AG04449 (cell line): ENCODE data around the genes BCOR and DDX3X.

- RRBS, result no CpG with 5 or more reads among the region's 26 CpGs
Measured at GRCh38 chrX:39771789-39773030, 325.5 kb downstream of the BCOR start.

- RRBS, result no CpG with 5 or more reads among the region's 20 CpGs
Measured at GRCh38 chrX:39936817-39937803, 160.6 kb downstream of the BCOR start.

DNA sequence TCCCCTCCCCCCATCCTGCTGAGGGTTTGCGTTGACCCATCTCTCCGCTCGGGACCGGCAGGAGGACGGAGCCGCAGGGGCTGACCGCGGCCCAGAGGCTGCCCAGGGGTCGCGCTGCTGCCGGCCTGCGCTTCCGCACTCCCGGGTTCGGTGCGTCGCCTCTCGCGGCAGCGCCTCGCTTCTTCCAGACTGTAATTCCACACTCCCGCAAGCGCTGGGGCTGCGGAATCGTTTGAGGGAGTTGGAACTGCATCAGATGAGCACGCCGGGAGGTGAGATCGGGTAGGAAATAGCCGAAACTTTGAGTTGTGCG lies 88.3 kb downstream of the BCOR start:
- RRBS, result 12% methylated on average over 8 of the region's 30 CpGs

GRCh38 chrX:40061944-40063243 lies 35.4 kb downstream of the BCOR start:
- RRBS, result no CpG with 5 or more reads among the region's 52 CpGs

GRCh38 chrX:40087629-40088467 lies 9.9 kb downstream of the BCOR start:
- RRBS, result no CpG with 5 or more reads among the region's 15 CpGs

DNA sequence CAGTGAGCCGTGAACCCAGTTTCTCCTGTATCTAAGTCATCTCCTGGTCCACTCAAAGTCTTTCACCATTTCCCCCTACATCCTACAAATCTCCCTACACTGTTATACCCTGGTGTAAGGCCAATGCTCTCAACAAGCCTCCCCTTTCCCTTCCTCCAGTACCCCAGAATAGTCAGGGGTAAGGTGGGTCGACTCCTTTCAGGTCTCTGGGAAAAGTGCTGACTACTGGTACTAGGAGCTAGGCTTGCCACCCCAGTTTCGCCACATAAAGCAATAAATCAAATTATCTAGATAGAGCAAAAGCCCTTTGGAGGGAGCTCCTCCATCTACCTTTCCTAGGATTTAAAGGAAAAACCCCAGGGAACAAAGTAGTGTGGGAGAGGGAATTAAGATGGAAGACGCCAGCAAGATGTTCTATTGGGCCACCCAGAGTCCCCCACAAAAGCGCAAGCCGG lies 8.2 kb downstream of the BCOR start:
- RRBS, result no CpG with 5 or more reads among the region's 6 CpGs

DNA sequence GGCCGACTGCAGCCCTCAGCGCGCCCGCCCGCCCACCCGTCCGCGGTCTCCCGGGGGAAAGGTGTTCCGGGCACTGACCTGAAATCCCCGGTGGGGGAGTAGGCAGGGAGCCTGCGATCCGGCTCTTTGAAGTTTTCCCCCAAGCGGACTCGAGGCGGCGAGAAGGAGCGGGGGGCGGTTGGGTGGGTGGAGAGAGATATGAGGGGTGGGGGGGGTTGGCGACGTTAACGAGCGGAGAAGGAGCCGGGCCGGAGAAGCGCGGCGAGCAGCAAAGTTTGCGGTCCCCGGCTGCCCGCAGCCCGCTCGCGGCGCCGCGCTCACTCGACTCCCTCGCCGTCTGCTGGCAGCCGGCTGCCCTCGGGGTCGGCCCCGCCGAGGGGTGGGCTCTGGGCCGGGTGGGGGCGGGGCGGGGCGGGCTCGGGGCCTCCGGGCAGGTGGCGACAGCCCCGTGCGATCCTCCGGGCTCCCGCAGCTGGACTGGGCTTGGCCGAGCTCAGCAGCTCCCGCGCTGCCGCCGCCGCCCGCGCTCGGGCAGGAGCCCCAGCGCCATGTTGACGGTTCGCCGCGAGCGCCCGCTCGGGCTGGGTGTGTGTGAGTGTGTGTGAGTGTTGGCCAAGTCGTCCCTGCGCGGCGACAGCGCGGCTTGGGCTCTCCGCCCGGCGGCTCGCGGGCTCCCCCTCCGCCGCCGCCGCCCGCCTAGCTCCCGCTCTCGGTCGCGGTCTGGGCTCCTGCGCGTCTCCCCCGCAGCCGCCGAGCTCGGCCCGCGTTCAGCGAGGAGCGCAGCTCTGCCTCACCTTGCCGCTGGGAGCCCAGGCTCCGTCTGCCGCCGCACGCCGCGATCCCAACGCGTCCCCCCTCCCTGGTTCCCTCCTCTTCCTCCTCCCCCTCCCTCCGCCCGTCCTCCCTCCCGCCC lies at the start of gene BCOR:
Gene BCOR (minus strand): TSS at position 822 of the 913 bp plus-strand sequence.
- RRBS, result 1% methylated on average over 29 of the region's 115 CpGs

DNA sequence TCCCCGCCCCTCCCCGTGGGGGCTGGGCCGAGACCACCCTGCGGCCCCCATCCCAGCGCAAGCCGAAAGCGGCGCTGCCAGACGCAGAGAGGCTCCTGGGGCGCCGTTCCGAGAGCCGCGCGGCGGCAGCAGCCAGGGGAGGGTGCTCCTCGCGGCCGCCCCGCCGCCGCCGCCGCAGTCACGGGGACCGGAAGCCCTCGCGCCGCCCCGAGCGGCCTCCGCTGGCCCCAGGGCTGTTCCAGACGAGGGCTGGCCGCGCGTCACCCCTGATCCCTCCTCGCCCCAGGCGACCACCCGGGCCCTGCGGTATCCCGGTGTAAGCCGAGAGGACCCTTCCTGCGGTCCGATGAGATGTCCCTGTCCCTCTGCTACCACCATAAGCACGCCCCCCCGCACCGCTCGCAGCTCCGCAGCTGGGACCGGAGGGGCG lies 7.4 kb upstream of the BCOR start:
- RRBS, result 0% methylated on average over 3 of the region's 51 CpGs

- RRBS, result no CpG with 5 or more reads among the region's 2 CpGs
Measured at GRCh38 chrX:40127100-40127524, 29.4 kb upstream of the BCOR start.

DNA sequence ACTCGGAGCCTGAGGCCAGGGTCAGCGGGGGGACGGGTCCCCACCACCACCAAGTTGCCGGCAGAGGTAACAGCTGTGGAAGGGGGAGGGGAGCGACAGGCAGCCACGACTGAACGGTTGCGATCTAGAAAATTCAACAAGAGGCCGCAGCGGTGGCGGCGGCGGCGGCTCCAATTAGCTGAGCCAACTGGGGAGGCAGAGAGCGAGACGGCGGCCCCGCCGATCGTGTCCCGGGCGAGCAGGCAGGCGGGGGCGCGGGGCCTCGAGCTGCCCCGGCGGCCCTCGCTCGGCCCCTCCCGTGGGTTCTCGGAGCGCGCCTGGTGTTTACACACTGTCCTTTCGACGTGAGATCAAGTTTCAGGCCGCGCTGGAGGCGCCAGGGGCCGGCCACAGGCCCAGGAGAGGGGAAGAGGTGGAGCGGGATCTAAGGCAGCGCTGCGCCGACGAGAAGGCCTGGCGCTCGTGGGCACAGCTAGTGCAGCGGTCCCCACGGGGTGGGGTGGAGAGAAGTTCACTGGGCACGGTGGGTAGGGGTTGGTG lies 53.9 kb upstream of the BCOR start:
- RRBS, result 70% methylated on average over 7 of the region's 50 CpGs

DNA sequence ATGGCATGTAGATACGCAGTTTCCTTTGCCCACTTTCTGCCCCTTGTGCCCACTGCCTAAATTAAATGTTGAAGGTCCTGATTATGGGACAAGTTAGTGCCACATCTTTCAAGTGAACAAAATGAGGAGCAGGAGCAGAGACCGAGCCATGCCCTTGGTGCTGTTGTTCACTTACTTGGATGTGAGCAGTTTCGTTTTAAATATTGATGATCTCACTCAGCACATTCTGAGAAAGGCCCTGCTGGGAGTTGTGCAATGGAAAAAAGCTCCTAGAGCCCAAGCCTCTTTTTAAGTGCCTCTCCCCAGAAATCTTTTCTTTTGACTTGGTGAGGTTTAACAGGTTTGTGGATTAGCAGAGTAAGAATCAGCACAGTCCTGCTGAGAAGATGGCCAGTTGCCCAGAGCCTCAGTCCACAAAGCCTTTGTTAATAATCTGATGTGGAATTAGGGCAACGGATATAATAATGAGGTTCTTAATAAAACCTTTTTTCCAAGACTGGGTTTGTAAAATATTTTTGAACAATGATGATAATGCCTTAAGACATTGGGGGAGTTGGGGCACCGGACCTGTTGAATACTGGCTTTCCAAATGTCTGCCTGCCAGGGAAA lies 157.5 kb upstream of the ATP6AP2 start:
- RRBS, result no CpG with 5 or more reads among the region's 5 CpGs

- RRBS, result no CpG with 5 or more reads among the region's 22 CpGs
Measured at GRCh38 chrX:40539038-40540035, 41.4 kb upstream of the ATP6AP2 start.

GRCh38 chrX:40663870-40664213 lies 16.5 kb upstream of the CXorf38 start:
- RRBS, result no CpG with 5 or more reads among the region's 2 CpGs

DNA sequence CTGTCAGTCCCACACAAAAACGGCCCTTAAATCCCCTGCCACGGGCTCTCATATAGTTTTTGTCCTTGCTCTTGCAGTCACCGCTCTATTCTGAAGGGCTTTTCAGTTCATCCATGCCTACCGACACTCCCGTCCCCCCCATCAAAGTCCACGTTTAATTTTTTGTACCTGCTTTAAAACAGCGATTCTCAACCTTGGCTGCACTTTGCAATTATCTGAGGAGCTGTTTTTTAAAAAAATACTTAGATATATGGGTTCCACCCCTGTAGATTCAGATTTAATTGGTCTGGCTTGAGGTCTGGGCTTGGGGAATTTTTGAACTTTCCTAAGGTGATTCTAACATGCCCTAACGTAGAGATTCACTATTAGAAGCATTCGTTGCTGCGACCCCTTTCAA lies 998 bp upstream of the MED14 start:
- RRBS, result no CpG with 5 or more reads among the region's 10 CpGs

GRCh38 chrX:40755244-40755999 lies 20.1 kb upstream of the MED14 start:
- RRBS, result no CpG with 5 or more reads among the region's 9 CpGs

DNA sequence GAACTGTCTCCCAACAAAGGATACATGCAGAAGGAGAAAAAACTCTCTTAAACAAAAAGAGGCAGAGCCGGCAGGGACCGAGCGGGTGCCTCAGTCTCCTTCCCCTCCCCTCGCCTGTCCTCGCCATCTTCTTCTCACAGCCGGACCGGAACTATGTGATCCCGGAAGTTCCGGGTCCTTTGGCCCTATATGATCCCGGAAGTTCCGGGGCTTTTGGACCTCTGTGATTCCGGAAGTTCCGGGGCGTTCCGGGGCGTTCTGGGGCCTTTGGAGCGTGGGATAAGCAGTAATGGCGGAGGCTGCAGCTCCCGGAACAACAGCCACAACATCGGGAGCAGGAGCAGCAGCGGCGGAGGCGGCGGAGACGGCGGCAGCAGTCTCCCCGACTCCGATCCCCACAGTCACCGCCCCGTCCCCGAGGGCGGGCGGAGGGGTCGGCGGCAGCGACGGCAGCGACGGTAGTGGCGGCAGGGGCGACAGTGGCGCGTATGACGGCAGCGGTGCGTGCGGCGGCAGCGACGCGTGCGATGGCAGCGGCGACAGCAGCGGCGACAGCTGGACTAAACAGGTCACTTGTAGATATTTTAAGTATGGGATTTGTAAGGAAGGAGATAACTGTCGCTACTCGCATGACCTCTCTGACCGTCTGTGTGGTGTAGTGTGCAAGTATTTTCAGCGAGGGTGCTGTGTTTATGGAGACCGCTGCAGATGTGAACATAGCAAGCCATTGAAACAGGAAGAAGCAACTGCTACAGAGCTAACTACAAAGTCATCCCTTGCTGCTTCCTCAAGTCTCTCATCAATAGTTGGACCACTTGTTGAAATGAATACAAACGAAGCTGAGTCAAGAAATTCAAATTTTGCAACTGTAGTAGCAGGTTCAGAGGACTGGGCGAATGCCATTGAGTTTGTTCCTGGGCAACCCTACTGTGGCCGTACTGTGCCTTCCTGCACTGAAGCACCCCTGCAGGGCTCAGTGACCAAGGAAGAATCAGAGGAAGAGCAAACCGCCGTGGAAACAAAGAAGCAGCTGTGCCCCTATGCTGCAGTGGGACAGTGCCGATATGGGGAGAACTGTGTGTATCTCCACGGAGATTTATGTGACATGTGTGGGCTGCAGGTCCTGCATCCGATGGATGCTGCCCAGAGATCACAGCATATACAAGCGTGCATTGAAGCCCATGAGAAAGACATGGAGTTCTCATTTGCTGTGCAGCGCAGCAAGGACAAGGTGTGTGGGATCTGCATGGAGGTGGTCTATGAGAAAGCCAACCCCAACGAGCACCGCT lies 99.3 kb upstream of the MED14 start:
- RRBS, result 96% methylated on average over 3 of the region's 73 CpGs

- RRBS, result no CpG with 5 or more reads among the region's 7 CpGs
Measured at GRCh38 chrX:41001943-41002469, 83.2 kb upstream of the USP9X start.

GRCh38 chrX:41333705-41334400 lies at the start of gene DDX3X:
DDX3X (plus strand) TSS chrX:41334162.
- RRBS, result 3% methylated on average over 14 of the region's 51 CpGs

- RRBS, result no CpG with 5 or more reads among the region's 6 CpGs
Measured at GRCh38 chrX:41350054-41351056, 16.4 kb downstream of the DDX3X start.

- RRBS, result no CpG with 5 or more reads among the region's 7 CpGs
Measured at GRCh38 chrX:41389007-41389774, 55.2 kb downstream of the DDX3X start.